ReNcell CX (cell line): ENCODE measurements around the gene COX8C.

GRCh38 chr14:92973647-92973986, 50.7 kb downstream of the CHGA start:
- PRO-cap = no peak

GRCh38 chr14:93055337-93056175, 60.2 kb downstream of the ITPK1 start:
- PRO-cap = no peak

DNA sequence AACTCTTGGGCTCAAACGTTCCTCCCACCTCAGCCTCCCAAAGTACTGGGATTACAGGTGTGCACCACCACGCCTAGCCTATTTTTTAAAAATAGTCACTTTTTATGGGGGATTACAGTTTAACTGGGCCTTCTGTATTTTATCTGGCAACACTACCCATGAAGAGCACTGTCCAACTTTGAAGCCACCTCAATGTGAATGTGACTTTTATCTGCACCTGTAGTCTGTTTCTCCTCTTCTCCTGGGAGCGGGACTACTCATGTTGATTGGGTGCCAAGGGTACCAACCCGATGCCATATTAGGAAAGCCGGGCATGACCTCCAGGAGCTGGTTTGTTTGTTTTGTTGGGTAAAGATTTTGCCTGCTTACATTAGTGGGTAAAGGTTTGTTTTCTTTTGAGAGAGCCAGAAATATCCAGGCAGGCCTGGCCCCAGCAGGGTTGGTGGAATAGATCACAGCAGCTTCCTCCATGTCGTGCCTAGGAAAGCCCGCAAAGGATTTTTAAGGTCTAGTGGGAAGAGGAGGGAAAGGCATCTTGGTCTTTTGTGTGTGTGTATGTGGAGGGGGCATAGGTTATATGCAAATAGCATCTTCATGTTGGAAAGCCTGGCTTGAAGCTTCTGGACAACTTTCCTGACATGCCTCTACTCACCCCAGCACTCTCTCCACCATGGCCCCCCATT, 19.7 kb upstream of the ITPK1 start:
- PRO-cap = no peak

GRCh38 chr14:93186537-93186924, 1.4 kb downstream of the LYSET start:
- PRO-cap = no peak

DNA sequence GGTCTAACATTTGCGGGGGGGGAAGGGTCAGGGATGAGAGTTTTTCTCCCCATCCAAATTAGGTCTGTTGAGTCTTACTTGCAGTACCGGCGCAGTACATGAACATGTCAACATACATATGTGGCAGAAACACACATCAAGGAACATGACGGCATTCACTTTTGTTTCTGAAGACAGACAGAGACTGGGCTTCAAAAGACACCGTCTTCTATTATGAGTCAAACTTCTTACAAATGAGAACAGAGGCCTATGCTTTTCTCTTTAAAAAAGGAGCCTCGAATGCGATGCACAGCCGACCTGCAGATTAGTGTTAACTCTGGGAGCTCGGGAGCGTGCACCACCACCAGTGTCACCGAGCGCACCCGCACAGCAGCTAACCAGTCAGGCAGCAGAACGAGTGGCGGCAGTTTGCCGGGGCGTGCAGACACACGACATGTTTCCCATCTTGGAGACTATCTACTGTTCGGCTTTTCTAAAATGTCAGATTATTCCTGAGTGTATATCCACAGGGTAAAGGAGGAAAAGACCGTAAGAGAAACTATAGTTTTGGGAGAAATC, 32.9 kb downstream of the UBR7 start:
- PRO-cap = no peak

GRCh38 chr14:93241116-93241691, 34.1 kb downstream of the UBR7 start:
- PRO-cap = no peak

DNA sequence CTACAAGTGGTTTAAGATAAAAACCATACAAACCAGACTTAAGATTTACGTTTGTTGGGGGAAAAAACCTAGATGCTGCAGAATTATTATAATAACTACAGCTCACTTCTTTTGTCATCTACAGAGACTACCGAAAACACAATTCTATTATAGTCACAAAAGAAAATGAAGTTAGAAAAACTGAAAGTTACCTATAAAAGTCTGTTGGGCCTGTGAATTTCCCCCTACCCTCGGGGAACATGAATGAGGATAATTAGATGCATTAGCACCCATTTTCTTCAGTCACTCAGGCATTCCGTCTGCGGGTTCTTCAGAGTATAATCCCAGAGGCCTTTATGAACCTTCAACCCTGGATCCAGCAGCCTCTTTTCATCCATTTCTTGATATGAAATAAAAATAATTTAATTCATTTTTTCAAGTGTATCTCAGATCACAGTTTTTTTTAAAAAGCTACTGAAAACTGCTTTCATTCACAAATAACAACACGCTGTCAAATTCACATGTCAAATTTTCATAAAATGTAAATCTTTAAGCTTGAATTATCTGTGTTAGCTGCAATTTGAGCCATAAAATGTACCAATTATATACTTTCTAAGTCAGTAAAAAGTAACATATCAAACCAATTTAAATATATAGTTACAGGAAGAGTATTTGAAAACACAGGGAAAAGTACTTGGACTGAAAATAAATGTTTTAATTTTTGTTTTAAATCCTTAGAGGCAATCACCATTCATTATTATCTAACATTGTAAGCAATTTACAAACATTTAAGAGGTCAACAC, 36.9 kb downstream of the BTBD7 start:
- PRO-cap = no peak

DNA sequence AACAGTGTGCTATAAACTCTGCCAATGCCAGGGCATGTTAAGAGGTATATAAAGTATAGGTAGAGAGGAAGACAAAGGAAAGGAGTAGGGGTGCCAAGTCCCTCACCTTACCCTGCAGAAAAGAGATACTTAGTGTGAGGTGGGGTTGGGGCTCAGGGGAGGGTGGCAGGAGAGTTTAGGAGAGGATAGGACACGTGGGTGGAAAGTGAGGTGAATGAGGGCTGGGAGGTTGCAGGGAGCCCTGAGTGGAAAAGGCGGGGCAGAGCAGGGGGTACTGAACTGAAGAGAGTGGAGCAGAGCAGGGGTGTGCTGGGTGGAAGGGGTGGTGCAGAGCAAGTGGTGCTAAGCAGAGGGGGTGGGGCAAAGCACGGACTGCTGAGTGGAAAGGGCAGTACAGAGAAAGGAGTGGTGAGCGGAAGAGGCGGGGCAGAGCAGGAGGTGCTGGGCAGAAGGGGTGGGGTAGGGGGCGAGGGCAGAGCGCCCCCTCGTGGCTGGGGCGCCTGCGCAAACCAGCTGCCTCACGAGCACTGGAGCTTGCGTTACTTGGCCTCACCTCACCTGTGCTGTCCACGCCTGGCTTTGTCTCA, at the start of gene COX8C:
TSS of gene COX8C (plus strand) at position 512 of the 587 bp plus-strand sequence.
- PRO-cap = no peak

- PRO-cap = no peak
Observed at GRCh38 chr14:93702643-93703044, 85.6 kb downstream of the PRIMA1 start.

- PRO-cap = no peak
Observed at GRCh38 chr14:93956625-93957434, 19.5 kb downstream of the ASB2 start.

GRCh38 chr14:93968956-93969489, 7.3 kb downstream of the ASB2 start:
- PRO-cap = no peak

- PRO-cap = no peak
Observed at GRCh38 chr14:93984038-93984577, 7.7 kb upstream of the ASB2 start.

GRCh38 chr14:94031485-94031861, 5.3 kb downstream of the OTUB2 start:
- PRO-cap = no peak

DNA sequence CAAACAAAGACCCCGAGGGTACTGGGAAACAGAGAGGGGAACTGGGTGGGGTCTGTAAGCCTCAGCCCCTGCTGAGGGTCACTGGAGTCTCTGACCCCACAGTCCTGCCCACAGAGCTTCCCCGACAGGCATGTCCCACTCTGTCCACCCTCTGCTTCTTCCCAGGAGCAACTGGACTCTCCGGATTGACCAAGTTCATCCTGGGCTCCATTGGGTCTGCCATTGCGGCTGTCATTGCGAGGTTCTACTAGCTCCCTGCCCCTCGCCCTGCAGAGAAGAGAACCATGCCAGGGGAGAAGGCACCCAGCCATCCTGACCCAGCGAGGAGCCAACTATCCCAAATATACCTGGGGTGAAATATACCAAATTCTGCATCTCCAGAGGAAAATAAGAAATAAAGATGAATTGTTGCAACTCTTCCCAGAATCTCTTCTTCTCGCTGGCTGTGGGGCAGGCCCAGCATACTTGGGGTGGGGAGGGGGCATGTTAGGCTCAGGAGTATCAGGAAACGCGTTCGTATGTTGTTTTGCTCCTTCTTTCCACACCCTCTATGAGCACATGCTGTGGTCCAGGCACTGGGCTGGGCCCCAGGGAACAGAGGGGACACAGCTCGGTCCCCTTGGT, 13.0 kb downstream of the IFI27L2 start:
- PRO-cap = no peak

GRCh38 chr14:94321261-94322097, 1.7 kb downstream of the SERPINA6 start:
- PRO-cap = no peak

DNA sequence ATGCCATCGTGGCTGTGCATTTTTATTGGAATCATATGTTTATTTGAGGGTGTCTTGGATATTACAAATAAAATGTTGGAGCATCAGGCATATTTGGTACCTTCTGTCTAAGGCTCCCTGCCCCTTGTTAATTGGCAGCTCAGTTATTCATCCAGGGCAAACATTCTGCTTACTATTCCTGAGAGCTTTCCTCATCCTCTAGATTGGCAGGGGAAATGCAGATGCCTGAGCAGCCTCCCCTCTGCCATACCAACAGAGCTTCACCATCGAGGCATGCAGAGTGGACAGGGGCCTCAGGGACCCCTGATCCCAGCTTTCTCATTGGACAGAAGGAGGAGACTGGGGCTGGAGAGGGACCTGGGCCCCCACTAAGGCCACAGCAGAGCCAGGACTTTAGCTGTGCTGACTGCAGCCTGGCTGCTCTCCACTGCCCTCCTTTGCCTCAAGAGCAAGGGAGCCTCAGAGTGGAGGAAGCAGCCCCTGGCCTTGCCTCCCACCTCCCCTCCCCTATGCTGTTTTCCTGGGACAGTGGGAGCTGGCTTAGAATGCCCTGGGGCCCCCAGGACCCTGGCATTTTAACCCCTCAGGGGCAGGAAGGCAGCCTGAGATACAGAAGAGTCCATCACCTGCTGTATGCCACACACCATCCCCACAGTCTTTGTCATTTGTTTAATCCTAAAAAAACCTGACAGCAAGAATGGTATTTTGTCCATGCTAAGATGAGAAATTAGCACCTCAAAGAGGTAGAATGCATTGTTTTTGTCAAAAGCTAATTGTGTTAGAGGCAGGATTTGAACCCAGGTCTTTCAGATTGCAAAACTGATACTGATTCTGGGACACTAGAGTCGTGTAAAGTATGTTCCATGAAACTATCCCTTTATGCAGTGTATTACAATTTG, 6.8 kb downstream of the SERPINA1 start:
- PRO-cap = no peak

DNA sequence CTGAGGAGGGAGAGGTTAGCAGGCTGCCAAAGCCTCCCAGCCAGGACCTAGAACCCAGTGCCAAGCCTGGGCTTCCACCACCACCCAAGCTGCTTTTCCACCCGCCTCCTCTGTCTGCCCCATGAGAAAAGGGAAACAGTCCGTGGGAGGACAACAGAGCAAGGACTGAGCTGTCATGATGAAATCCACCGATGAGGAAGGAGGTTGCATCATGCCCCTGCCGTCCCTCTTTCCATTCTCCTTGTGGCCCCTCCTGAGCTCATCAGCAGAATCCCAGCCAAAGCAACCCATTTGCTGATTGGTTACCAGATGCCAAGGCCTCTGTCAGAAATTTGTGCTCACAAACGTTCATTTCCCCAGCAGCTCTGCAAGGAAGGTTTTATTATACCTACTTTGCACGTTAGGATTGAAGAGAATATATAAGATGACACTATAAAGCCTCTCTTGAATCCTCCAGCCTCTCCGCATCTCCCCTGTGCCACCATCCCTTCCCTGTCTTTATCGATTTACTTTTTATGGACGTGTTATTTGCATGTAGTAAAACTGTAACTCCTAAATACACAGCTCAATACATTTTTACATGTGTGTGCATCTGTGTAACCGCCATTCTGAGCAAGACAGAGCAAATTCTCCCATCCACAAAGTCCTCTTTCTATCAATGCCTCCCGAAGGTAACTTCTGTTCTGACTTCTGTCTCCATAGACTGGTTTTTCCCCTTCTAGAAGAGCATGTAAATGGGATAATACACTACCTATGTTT, 6.4 kb upstream of the SERPINA1 start:
- PRO-cap = no peak

DNA sequence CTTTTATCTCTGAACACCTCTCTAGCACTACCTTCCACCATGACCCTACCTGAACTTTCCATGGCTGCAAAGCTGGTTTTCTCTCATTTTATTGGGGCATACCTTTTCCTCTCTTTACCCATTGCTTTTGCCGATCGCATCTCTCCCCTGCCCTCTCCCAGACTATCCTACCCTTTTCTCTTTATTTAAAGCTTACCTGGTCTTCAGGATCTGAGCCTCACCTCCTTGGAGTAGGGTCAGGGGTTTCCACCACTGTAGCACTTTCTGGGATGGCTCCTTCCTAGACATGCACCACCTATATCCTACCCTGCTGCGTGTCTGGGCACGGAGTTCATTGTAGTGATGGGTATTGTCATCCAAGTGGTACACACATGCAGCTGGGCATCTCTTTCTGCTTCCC, 11.2 kb downstream of the SERPINA11 start:
- PRO-cap = no peak

GRCh38 chr14:94480856-94481117, 4.8 kb upstream of the SERPINA9 start:
- PRO-cap = no peak

DNA sequence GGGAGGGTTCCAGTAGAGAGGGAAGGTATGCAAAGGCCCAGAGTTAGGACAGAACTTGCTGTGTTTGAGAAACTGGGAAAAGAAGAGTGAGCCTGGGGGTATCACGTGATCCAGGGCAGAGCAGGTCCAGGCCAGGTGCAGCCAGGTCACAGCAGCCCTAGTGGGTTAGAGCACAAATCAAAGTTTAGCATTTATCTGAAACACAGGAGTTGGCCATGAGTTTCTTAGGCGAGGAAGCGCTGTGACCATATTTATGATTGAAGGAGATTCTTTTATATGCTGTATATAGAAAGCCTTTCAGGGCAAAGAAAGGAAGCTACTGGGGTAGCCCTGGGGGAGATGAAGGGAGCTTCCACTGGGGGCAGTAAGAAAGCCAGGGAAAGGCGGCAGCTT, 1.7 kb downstream of the SERPINA5 start:
- PRO-cap = no peak